Camera-type eye (tissue), 1 donor: ENCODE measurements around the genes C5orf34 and PARP8.

- RAMPAGE, long total RNA: no peak
Measured at GRCh38 chr5:43314597-43315141, 1.5 kb upstream of the HMGCS1 start.

DNA sequence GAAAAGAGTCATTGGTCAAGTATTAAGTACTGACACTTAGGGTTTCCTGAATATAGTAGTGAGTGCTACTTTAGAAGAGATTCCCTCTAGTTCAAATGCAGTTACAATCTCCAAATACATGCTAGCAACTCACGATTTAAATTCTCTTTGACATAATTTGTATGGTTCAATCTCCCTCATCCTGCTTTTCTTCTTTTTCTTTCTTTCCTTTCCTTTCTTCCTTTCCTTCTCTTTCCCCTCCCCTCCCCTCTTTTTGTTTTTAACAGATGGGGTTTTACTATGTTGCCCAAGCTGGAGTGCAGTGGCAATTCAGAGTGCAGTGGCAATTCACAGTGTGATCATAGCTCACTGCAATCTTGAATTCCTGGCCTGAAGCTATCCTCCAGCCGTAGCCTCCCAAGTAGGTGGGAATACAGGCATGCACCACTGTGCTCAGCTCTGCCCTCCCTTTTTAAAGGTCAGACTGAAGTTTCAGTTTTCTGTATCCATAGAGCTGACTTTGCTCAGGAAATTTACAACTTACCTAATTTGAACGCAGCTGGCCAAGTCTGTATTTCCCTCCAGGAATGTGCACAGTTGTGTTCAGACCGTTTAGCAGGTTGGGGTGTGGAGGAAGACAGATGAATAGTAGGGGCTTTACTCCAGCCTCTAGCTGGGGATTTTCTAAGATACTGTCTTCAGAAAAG lies 754 bp downstream of the CCL28 start:
- RAMPAGE, long total RNA: no peak

- RAMPAGE, long total RNA: no peak
Measured at GRCh38 chr5:43483152-43483749, 414 bp downstream of the TMEM267 start.

DNA sequence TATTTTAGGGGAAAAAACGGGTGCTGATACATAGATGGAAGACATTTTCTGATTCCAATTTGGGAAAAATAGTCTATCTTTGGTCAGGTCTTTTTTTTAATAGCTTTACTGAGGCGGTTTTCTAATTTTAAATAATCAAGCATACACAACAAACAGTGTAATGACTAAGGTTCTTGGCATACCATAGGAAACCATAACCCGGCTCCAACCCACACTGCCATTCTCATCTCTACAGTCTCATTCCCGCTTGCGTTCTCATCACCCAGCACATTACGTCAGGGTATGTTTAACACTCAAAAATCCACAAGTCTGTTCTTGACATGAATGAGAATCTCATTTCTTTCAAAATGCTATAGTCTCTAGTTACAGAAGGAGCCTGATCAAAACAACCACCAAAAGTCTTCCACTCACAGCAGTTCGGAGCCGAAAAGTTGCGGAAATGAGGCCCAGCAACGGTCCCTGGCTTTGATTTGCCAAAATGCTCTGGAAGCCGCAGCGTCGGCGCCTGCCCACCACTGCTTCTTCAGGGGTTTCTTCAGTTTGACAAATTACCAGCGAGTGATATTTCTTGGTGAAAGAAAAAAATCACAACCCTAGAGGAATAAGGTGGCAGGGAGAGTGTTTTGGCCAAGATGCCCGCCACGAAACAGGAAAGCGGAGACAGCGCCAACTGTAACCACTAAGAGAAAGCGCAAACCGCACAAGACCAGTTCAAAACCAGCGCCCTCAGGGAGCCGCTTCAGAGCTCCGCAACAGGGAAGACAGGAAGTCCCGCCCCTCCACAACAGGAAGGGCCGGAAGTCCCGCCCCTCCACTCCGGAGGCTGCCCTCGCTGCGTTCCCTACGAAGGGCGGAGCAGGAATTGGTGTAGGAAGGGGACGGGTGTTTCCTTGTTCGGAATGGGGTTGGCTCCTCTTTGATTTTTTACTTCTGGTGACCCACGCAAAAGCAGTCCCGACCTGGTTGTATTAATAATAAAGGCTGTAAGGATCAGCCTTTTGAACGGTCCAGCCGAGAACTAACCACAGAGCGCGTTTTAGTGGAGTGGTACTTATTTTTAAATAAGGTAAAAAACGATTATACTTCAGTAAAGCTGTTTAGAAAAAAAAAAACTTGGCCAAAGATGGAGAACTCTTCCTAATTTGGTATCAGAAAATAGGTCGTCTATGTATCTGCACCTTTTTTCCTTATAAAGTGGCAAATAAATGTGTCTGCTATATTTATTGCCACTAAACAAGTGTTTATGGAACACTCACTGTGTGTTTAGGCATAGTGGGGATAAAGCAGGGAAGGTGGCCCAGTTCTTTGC lies at the start of gene C5orf34:
Gene C5orf34 (minus strand): TSS at position 754 of the 1,309 bp plus-strand sequence.
- RAMPAGE, long total RNA: no peak

DNA sequence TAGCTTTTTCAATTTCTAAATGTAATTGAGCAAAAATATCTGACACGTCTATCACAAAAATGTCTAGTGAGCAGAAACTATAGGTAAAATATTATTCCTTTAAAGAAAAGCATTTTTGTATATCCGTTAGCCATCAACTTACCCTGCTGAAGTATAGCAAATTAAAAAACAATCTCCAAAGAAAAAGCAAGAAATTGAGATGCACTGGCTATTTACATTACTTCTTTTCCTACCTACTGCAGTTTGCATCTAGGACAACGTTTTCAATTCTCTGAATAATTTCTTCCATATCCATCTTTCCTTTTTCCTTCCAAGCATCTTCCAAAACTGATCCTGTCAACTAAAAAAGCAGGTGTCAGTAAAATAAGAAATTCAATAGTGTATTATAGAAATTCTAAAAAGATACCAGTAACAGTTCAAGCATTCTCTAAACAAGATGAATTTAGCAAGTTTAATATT lies 20.4 kb upstream of the C5orf34 start:
- RAMPAGE, long total RNA: no peak

GRCh38 chr5:43619454-43620298 lies 16.7 kb downstream of the NNT start:
- RAMPAGE, long total RNA: no peak

- RAMPAGE, long total RNA: no peak
Measured at GRCh38 chr5:43683882-43684088, 80.8 kb downstream of the NNT start.

DNA sequence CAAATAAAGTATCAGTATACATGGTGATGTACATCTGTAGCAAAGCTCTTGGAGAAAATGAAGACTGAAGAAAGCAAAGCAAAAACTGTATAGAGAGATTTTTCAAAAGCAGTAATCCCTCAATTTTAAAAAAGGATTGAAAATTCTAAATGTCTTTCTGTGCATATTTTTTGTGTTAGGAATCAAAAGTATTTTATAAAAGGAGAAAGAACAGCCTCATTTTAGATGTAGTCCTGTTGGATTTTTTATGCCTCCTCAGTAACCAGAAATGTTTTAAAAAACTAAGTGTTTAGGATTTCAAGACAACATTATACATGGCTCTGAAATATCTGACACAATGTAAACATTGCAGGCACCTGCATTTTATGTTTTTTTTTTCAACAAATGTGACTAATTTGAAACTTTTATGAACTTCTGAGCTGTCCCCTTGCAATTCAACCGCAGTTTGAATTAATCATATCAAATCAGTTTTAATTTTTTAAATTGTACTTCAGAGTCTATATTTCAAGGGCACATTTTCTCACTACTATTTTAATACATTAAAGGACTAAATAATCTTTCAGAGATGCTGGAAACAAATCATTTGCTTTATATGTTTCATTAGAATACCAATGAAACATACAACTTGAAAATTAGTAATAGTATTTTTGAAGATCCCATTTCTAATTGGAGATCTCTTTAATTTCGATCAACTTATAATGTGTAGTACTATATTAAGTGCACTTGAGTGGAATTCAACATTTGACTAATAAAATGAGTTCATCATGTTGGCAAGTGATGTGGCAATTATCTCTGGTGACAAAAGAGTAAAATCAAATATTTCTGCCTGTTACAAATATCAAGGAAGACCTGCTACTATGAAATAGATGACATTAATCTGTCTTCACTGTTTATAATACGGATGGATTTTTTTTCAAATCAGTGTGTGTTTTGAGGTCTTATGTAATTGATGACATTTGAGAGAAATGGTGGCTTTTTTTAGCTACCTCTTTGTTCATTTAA lies 101.8 kb downstream of the NNT start:
- RAMPAGE, long total RNA: no peak

- RAMPAGE, long total RNA: no peak
Measured at GRCh38 chr5:44539021-44539532, 149.9 kb upstream of the FGF10 start.

- RAMPAGE, long total RNA: no peak
Measured at GRCh38 chr5:50593495-50593926, 72.9 kb upstream of the PARP8 start.

DNA sequence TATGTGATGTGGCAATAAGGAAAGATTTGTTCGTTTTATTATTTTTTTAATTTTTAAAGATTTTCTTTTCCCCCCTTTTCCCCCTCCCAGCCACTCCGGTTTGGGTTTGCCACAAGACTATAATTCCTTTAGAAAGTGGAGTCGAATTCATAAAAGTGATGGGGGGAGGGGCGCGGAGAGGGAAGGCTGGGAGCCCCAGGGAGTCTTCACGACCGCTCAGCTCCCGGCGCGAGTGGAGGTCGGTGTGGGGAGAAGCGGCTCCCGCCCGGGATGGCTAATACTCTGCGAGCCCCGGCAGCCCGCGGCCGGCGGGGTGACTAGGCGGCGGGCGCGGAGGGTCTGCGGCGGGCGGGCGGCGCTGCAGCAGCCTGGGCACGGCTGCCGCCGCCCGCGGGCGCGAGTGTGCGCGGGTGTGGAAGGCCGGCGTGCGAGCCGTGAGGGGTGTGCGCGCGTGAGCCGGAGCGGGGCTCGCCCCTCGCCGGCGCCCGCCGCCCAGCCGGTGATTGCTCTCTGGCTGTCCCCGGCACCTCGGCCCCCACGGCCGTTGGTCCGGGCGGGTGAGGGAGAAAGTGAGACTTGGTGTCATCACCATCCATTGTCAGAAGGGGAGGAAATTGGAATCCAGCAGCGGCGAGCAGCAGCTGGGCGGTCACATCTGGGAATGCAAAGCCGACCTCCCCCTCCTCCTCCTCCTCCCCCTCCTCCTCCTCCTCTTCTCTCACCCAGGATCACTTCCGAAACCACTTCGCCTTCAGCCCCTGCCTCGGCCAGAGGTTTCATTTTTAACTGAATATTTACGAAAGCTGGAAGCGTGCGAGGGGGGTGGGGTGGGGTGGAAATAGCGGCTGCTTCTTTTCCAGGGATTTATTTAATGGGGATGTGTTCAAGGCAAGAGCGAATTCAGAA lies at the start of gene PARP8:
Gene PARP8 (plus strand): TSS at position 413 of the 906 bp plus-strand sequence.
- RAMPAGE, long total RNA: no peak

DNA sequence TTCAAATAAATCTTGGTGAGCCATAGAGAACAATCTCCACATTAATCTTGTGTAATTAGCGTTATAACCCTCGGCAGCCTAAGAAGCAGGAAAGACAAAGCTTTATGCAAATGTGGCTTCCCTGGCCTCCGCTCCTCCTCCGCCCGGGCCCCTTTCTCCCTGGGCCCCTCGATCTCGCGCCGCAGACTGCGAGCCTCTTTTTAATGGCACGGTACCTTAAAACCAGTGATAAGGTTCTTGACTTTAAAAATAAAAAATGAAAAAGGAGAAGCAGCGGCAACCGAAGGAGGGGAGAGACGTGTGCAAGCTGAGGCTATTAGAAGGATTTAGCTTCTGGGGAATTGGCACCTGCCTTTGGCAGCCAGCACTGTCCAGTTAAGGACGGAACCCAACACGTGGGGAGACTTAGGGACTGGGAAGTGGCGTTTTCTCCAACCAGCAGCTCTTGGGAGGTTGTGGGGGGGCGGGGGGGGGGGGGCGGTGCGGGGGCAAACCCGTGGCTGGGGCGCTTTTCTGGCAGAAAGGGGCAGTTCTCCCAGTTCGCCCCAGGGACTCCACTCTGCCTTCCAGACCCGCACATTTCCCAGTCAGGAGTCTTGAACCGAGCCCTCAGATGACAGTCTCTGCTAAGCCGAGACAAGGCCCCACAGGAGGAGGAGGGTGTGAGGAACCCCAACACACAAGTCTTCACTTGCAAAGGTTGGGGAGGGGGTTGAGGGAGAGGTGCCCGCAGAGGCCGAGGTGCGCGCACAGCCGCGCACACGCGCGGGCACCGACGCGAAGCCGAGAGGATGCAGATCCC lies 297.2 kb downstream of the PARP8 start:
- RAMPAGE, long total RNA: no peak

DNA sequence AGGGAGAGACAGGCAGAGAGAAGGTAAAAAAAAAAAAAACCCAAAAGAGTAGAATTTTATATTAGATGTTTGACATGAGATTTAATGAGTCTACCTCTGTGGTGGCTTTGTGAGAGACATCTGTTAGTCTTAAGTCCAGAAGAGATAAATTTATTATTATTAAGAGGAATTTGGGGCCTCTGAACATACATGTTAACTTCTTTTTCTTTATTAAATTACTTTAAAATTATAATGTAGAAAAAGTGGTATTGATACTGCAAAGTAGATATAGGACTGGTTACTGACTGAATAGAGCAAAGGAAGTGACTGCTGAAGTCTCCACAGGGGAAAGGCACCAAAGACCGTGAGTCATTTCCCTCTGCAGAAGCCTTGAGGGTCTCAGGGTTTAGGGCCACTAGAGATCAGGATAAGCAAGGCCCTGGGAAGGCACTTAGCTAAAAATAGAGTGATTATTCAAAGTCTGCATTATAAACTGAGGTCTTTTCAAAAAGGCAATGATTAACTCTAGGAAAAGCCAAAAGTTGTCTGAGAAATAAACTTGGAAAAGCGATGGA lies 44.8 kb upstream of the ITGA1 start:
- RAMPAGE, long total RNA: no peak

- RAMPAGE, long total RNA: no peak
Measured at GRCh38 chr5:52804321-52805362, 16.9 kb downstream of the ITGA1 start.

- RAMPAGE, long total RNA: no peak
Measured at GRCh38 chr5:52905575-52906149, 83.5 kb upstream of the ITGA2 start.

DNA sequence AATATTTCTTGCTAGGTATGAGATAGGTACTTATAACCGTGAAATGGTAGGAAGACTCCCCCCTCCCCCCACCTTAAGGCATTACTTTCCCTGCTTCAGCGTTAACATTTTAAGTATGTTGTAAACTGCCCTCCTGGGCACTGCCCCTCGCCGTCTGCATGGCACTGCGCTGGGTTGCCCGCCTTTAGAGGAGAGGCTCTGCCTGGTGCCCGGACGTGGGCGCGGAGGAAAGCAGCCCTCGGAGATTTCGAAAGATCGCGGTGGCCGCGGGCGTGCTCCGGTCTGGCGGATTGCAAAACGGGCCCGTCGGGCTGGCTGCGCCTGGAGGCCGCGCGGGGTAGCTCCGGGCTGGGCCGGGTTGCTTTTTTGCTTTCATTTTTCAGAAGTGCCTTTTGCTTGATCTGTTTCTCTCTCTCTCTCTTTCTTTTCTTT lies 1.4 kb downstream of the FST start:
- RAMPAGE, long total RNA: no peak

DNA sequence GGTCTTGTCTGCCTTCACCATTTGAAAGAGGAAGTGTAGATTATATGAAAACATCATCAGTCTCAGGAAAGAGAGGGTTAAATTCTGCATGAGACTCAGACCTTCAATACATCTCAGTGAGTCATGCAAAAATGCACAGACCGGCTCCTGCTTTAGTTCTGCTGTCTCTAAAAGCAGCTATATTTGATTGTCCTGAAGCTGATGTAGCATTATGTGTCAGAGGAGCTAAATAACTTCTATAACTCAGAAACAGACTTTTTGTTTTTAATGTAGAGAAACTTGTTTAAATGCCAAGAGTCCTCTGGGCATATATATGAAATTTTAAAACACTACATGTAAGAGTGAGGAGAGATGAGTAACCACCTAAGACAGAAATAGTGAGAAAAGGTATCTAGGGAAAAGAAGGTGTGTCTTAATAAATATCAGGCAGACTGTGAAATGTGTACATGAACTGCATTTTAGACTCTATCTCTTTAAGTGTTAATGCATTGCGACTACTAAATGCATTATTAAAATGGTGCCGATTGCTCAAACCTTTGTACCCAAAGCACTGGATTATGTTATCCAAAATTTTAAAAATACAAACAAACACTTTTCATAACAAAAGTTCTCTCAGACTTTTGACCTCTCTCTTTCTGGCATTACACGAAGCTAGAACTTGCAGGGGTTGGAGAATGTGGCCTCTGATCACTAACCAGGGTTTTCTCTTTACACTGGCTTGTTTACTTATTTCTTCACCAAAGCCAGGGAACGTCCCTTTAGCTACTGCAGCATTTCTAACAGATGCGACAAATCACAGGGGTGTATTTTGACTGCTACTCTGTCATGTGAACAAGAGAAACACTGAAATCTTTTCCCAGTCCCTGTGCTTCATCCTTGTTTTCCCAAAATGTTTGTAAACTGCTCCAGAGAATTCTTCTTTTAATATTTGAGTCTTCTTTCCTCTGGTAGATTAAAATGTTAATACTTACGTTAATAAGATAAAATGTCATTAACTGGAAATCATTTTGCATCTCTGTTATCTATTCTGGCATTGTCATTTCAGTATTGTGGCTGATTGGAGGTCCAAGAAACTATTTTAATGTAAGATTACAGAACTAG lies 302.2 kb downstream of the ARL15 start:
- RAMPAGE, long total RNA: no peak

GRCh38 chr5:54021730-54022470 lies 288.5 kb downstream of the ARL15 start:
- RAMPAGE, long total RNA: no peak

DNA sequence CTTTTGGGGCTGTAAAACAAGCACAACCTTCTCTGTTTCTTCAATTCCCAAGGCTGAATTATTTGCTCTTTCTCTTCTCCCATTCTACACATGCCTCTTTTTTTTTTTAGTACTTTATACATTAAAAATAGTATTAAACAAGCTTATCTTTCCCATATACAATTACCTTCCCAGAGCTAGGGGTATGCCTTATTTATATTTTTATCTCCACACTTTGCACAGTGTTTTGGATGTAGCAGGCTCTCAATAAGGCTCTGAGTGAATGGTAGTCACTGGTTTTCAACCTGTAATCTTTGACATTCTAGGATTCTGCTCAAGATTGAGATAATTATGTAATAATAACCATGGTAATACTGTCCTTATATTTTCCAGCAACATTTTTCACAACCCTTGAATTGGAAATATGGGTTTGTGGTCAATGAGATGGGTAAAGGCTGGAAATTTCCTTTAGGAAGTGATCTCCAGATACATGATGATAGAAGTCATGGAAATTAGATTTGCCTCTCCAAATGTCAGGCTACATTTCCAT lies 267.2 kb downstream of the ARL15 start:
- RAMPAGE, long total RNA: no peak

GRCh38 chr5:54220339-54220565 lies 90.1 kb downstream of the ARL15 start:
- RAMPAGE, long total RNA: no peak